HepG2 (cell line): ENCODE measurements around a stretch of chr15.

DNA sequence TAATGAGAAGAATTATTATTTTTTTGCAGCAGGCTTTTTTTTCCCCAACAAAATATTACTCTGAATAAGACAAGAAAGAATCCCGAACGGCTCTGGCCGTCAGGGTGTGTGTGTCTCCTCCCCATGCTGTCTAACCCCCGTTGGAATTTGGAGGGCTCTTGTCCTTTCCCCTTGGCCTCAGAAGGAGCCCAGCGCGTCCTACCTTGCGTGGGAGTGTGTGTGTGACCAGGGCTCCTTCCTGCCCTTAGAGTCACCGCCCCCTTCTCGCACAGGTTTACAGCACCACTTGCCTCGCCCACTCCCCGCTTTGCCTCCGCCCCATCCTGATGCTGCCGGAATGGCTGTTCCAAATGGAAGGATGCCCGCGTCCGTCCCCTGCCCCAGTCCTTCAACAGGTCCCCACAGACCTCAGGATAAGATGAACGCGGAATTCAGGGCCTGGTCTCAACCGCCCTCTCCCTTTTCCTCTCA, 514 bp upstream of the THSD4 start:
- RRBS, 2 experiments = no CpG with 5 or more reads among the region's 19 CpGs
CAGE:
- cytosol, long polyA minus RNA = no peak
- cytosol, long polyA plus RNA = no peak
- long polyA plus RNA = no peak
- nucleus, long polyA minus RNA = no peak
- nucleus, long polyA plus RNA = no peak

DNA sequence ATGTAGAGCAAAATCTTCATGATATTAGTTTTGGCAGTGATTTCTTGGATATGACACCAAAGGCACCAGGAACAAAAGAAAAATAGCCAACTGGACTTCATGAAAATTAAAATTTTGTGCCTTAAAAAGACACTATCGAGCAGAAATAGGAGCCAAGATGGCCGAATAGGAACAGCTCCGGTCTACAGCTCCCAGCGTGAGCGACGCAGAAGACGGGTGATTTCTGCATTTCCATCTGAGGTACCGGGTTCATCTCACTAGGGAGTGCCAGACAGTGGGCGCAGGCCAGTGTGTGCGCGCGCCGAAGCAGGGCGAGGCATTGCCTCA, 58.7 kb downstream of the THSD4 start:
- RRBS, 2 experiments = no CpG with 5 or more reads among the region's 14 CpGs
CAGE:
- cytosol, long polyA minus RNA = no peak
- cytosol, long polyA plus RNA = no peak
- long polyA plus RNA = no peak
- nucleus, long polyA minus RNA = no peak
- nucleus, long polyA plus RNA = no peak

- RRBS, 2 experiments = no CpG with 5 or more reads among the region's 7 CpGs
CAGE:
- cytosol, long polyA minus RNA = no peak
- cytosol, long polyA plus RNA = no peak
- long polyA plus RNA = no peak
- nucleus, long polyA minus RNA = no peak
- nucleus, long polyA plus RNA = no peak
These were observed 73.5 kb downstream of the THSD4 start for GRCh38 chr15:71188625-71189376.

DNA sequence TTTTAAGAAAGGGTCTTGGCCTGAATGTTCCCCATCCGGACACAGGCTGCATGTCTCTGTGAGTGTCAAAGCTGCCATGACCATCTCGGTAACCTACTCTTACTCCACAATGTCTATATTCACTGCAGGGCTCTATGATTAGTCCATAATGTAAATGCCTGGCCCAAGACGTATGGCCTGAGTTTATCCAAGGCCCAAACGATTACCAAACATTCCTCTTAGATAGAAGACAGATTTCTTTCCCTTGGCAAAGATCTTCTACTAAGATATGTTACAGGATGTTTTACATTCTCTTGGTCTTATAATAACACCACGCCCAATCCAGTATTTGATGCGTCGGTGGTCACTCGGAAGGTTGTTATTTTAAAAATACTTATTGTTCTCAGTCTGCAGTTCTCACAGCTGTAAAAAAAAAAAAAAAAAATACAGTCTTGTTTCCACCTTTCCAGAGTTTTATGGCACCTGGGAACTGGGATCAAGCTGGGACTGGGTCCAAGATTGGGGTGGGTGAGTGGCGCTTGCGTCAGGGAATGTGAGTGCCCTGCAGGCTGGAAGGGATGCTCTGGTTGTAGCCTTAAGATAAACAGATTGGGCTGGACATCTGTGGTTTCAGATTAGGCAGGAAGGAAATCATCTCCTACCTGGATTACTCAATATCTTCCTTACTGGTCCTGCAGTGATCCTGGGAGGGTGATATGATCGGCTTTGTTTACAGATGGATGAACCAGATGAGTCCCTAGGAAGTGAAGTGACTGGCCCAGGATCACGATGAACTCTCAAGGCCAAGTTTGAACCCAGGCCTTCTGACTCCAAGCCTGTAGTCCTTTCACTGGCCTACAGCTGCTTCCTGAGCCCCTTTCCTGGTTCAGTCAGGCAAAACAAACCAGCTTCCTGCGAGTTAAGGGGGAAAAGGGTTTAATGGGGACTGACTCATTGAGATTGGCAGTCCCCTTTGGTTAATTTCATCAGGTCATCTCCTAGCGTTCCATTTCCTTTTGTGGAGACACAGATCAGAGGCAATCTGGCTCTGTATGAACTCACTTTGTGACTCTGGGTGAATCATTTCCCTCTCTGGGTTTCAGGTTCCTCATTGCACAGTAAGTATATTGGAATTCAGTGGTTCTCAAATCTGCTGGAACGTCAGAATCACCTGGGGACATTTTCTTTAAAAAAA, 179.6 kb downstream of the THSD4 start:
- RRBS, 2 experiments = no CpG with 5 or more reads among the region's 15 CpGs
CAGE:
- cytosol, long polyA minus RNA = no peak
- cytosol, long polyA plus RNA = no peak
- long polyA plus RNA = no peak
- nucleus, long polyA minus RNA = no peak
- nucleus, long polyA plus RNA = no peak

GRCh38 chr15:71400466-71400674, 285.1 kb downstream of the THSD4 start:
- RRBS, 2 experiments = no CpG with 5 or more reads among the region's 3 CpGs
CAGE:
- cytosol, long polyA minus RNA = no peak
- cytosol, long polyA plus RNA = no peak
- long polyA plus RNA = no peak
- nucleus, long polyA minus RNA = no peak
- nucleus, long polyA plus RNA = no peak

GRCh38 chr15:71567112-71567805, 243.1 kb upstream of the NR2E3 start:
- RRBS, 2 experiments = no CpG with 5 or more reads among the region's 7 CpGs
CAGE:
- cytosol, long polyA minus RNA = no peak
- cytosol, long polyA plus RNA = no peak
- long polyA plus RNA = no peak
- nucleus, long polyA minus RNA = no peak
- nucleus, long polyA plus RNA = no peak

DNA sequence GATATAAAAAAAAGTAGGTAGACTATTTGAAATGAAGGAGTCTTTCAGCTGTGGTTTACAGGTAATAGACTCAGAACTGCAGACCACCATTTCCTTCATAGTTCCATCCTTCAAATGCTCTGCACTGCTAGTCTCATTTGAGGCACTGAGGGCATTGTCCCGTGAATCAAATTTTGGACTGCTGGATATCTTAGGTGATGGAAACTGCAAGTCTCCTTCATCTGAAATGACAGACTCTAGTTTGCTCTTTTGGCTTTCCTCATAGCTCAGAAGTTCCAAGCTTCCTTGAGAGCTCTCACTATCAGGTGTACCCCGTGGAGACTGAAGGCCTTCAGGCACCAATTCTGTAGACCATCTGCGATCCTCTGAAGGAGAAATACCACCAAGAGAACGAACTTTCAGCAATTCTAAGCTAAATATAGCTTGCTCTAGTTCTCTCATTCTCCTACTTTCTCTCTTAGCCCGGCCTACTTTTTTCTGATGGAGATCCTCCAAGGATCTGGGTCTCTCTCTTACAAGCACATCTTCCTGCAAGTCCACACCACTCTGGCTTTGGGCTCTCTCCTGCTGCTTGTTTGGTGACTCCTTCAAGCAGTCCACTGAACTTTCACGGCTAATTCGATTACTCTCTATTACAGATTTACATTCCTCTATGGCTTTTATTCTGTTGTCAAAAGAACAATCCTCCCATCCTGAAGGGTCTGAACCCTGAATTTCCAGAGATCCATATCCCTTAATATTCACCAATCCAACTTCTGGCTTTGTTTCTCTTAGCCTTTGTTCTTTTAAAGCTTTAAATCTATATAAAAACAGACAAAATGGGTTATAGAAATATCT, 88.1 kb downstream of the NR2E3 start:
- RRBS, 2 experiments = no CpG with 5 or more reads among the region's 7 CpGs
CAGE:
- cytosol, long polyA minus RNA = no peak
- cytosol, long polyA plus RNA = no peak
- long polyA plus RNA = no peak
- nucleus, long polyA minus RNA = no peak
- nucleus, long polyA plus RNA = no peak

- RRBS, 2 experiments = no CpG with 5 or more reads among the region's 9 CpGs
CAGE:
- cytosol, long polyA minus RNA = no peak
- cytosol, long polyA plus RNA = no peak
- long polyA plus RNA = no peak
- nucleus, long polyA minus RNA = no peak
- nucleus, long polyA plus RNA = no peak
These were observed 1.4 kb downstream of the MYO9A start for GRCh38 chr15:72116526-72117034.

DNA sequence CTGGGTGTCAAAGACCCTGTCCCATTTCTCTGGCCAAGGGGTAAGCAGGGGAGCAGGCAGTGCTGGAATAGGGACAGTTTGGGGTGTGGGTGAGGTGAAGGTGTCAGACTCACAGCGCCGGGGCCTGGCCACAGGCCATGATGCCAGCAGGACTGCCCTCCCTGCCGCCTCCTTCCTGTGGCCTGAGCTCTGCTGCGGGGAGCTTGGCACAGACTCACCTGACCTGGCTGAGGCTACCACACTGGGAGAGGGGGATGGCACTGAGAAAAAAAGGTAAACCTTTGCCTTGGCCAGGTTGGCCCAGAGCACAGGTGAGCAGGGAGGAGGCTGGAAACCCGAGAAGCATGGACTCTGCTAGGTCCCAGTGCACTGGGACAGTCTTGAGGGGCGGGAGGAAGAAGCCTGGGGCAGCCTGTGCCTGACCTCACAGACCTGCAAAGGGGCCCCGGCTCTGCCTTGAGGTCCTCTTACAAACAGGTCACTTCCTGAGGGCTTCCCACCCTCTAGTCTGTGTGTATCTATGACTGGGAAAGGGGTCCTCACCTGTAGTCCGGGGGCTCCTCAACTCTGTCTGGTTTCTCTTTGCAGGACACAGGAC, 28.2 kb downstream of the GRAMD2A start:
- RRBS, 2 experiments = 10 to 28% methylated on average over 1 to 2 of the region's 8 CpGs
CAGE:
- cytosol, long polyA minus RNA = no peak
- cytosol, long polyA plus RNA = no peak
- long polyA plus RNA = no peak
- nucleus, long polyA minus RNA = no peak
- nucleus, long polyA plus RNA = no peak

DNA sequence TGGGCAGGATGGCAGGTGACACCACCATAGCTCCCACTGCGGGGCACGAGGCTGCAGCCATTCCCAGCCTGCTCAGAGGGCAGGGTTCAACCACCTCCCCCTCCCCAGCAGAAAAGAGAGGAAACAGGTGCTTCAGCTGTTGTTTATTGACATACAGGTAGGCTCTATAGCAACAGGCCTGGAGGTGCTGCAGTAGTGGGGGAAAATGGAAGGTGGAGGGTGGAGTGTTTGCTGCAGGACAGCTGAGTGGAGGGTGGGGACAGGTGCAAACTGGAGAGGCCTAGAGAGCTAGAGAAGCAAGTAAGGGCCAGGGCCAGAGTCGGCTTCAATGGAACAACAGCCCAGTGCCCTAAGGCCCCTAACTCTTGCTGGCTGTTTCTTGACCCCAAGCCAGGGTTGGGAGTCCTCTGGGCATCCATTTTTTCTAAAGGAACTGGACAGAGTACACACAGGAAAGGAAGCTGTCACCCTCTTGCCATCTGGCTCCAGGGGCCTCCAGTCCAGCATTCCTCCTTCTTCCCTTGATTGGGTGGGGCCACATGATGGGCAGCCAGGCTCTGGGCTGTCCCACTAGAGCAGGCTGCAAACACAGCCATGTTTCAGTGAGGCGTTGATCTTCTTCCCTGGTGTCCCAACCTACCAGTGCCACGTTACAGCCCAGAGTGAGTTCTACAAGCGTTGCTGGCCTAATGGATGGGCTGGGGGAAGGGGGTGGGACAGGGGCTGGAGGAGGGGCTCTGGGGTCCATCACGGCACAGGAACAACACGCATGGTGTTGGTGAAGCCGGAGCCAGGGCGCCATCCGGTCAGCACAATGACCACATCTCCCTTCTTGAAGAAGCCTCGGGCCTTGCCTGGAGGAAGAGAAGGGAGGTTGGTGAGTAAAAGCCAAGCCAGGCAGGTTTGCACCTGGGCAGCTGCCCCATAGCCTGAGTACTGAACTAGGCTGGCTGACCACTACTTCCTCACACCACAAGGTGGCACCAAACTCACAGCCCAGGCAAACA, 1.6 kb upstream of the GRAMD2A start:
- RRBS, 2 experiments = no CpG with 5 or more reads among the region's 12 CpGs
CAGE:
- cytosol, long polyA minus RNA = no peak
- cytosol, long polyA plus RNA = start-site peak on the plus strand centred at position 166 of the sequence, 83 bp wide, 20 and 14 reads in 2 replicates
- long polyA plus RNA = no peak
- nucleus, long polyA minus RNA = no peak
- nucleus, long polyA plus RNA = no peak

DNA sequence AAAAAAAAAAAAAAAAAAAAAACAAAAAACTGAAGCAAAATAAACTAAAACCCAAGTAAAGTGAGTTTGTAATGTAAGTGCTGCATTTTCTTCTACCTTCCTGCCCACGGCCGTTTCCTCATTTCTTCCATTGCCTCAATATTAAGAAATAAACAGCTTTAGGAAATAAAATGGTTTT, 3.3 kb downstream of the PKM start:
- RRBS, 2 experiments = no CpG with 5 or more reads among the region's 2 CpGs
CAGE:
- cytosol, long polyA minus RNA = no peak
- cytosol, long polyA plus RNA = no peak
- long polyA plus RNA = no peak
- nucleus, long polyA minus RNA = no peak
- nucleus, long polyA plus RNA = no peak

GRCh38 chr15:72368861-72369339, 6.9 kb downstream of the HEXA start:
- RRBS, 2 experiments = no CpG with 5 or more reads among the region's 2 CpGs
CAGE:
- cytosol, long polyA minus RNA = no peak
- cytosol, long polyA plus RNA = no peak
- long polyA plus RNA = no peak
- nucleus, long polyA minus RNA = no peak
- nucleus, long polyA plus RNA = no peak

- RRBS, 2 experiments = no CpG with 5 or more reads among the region's 1 CpG
CAGE:
- cytosol, long polyA minus RNA = no peak
- cytosol, long polyA plus RNA = no peak
- long polyA plus RNA = no peak
- nucleus, long polyA minus RNA = no peak
- nucleus, long polyA plus RNA = no peak
These were observed 21.1 kb downstream of the ARIH1 start for GRCh38 chr15:72495390-72495530.

- RRBS, 2 experiments = no CpG with 5 or more reads among the region's 4 CpGs
CAGE:
- cytosol, long polyA minus RNA = no peak
- cytosol, long polyA plus RNA = no peak
- long polyA plus RNA = no peak
- nucleus, long polyA minus RNA = no peak
- nucleus, long polyA plus RNA = no peak
These were observed 22.6 kb downstream of the ARIH1 start for GRCh38 chr15:72496407-72497369.

DNA sequence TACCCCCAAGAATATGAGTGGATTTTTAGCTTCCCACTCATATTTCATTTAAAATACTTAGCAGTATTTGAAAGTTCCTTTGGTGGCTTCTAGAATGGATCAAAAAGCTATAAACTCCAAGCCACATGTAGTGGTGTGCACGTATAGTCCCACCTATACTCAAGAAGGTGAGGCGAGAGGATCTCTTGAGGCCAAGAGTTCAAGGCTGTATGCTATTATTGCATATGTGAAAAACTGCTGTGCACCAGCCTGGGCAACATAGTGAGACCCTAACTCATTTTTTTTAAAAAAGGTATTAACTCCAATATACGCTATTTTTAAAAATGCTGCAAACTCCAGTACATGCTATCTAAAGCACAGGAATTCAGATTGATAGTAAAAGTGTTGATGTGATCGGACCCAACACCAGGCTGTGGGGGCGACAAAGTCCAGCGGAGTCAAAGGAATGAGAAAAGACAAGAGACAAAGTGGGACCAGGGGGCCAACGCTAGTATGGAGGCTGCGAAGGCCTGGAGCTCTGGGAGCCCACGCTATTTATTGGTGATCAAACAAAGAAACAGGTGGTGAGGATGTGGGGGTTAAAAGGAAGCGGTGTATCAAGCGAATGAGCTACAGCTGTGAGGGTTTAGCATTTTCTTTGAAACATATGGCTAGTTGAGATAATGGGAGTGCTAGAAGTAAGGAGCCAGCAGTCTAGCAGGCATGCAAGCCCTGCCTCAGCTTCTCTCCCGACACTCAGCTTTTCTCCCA, 66.6 kb downstream of the ARIH1 start:
- RRBS, 2 experiments = no CpG with 5 or more reads among the region's 12 CpGs
CAGE:
- cytosol, long polyA minus RNA = no peak
- cytosol, long polyA plus RNA = no peak
- long polyA plus RNA = no peak
- nucleus, long polyA minus RNA = start-site peak on the plus strand centred at position 65 of the sequence, 85 bp wide, 5 reads
- nucleus, long polyA plus RNA = no peak

- RRBS, 2 experiments = no CpG with 5 or more reads among the region's 2 CpGs
CAGE:
- cytosol, long polyA minus RNA = no peak
- cytosol, long polyA plus RNA = no peak
- long polyA plus RNA = no peak
- nucleus, long polyA minus RNA = no peak
- nucleus, long polyA plus RNA = no peak
These were observed 73.9 kb downstream of the ARIH1 start for GRCh38 chr15:72548044-72548499.

DNA sequence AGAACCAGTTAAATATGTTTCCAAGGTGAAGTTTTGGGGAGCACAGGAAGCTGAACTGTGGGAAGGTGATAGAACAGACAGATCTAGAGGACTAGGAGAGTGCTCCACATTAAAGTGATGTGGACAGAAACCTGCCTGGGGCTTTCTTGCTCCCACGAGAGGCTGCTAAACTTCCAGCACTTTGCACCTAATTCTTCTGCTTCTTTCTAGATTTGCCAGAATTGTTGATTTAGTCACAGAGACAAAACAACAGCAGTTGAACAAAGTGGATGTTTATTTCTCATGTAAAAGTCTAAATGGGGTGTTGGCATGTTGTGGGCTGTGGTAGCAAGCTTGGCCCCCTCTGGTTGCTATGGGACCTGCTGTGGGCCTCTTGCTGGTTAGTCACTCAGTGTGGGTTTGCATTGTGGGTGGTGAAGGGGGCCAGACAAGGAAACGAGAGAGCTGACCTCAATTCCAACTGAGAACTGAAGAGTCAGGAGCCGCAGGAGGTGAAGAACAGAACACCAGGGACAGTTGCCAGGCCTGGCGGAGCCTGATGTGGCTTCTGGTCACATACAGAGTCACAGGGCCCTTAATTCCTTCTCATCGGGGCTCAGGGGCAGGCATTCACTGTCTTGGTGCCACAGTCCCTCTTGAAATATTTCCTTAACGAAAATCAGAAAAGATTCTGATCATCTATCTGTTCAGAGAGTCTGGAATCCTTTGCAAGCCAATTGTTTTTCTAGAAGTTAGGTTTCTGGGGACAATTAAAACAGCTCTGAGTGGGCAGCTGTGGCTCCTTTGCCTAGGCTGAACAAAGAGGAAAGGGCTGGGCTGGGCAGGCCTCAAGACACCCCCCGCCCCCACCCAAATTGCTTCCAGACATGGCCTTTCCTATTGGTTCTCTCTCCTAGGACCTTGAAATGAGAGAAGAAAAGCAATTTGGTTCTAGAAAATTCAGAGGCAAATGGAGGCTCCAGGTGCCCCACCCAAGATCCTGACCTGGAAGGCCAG, 1.9 kb upstream of the ADPGK start:
- RRBS, 2 experiments = no CpG with 5 or more reads among the region's 7 CpGs
CAGE:
- cytosol, long polyA minus RNA = no peak
- cytosol, long polyA plus RNA = no peak
- long polyA plus RNA = no peak
- nucleus, long polyA minus RNA = no peak
- nucleus, long polyA plus RNA = no peak

DNA sequence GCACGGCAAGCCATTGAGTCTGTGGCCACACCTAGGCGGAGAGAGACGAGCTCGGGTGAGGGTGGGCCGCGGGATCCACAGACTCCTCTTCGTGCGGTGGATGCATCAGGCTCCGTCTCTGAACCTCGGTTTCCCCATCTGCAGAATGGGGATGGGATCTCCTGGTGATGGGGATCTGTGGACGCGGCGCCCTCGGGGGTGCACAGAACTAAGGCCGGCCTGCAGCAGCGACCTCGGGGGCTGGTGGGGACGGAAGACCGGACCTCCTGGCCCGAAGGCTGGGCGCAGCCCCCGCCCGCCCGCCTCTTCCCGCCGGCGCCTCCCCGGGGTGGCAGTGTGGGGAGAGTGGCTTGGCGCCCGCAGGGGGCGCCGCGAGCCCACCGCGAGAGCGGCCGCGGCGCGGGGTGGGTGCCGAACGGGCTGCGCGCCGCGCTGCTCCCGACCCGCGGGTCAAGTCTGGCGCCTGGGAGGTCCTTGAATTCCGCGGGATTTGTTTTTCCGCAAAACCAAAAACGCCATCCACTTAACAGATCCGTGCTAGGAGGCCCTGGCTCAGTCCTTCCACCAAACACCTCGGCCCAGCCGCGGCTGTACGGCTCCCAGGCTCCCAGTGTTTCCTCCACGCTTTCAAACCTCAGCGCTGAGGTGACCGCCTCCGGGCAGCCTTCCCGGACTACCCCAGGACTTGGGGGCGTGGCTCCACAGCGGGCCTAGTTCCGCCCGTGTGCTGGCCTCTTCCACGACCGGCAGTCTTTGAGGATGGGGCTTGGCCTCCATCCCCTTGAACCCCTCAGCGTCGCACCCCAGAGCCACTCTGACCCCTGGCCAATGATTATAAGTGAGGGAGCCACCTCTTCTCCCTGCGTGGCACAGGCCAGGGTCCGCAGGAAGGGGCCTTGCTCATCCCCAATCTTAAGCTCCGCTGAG, 13.3 kb upstream of the ADPGK start:
- RRBS, 2 experiments = 1 to 2% methylated on average over 18 of the region's 75 CpGs
CAGE:
- cytosol, long polyA minus RNA = no peak
- cytosol, long polyA plus RNA = no peak
- long polyA plus RNA = no peak
- nucleus, long polyA minus RNA = no peak
- nucleus, long polyA plus RNA = no peak

DNA sequence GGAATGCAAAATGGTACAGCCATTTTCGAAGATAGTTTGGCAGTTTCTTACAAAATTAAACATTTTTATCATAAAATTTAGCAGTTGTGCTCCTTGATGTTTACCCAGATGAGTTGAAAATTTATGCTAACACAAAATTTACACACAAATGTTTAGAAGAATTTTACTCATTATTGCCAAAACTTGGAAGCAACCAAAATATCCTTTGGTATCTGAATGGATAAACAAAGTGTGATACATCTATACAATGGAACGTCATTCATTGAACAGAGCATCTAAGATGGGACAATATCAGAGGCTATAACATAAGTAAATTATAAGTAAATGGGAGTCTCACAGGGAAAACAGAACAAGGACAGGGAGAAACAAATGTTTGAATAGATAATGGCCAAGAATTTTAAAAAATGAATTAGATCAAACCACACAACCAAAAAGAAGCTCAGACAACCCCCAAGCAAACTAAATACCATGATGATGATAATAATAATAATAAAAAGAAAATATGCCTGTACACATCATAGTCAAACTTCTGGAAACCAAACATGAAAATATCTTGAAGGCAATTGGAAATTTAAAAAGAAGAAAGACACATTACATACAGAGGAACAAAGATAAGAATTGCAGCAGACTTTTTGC, 133.4 kb downstream of the NEO1 start:
- RRBS, 2 experiments = no CpG with 5 or more reads among the region's 2 CpGs
CAGE:
- cytosol, long polyA minus RNA = no peak
- cytosol, long polyA plus RNA = no peak
- long polyA plus RNA = no peak
- nucleus, long polyA minus RNA = no peak
- nucleus, long polyA plus RNA = no peak

DNA sequence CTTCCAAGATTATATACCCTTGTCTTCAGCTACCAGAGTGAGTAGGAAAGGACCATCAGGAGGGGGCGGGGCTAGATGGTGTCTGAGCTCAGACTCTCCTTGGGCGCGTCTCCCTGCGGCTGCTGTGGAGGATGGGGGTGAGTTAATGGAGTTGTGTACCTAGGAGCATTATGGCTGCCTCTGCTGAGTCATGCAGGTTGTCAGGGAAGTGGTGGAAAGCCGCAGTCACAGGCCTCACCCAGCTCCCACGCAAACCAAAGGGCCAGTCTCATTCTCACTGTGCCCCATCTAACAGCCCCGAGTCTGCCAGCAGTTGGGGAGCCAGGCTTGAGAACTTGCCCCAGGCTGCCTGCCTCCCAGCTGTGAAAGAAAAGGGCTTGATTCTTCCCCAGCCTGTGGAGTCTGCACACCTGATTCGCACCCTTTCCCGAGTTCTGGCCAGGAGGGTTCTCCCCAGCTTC, 143.4 kb downstream of the HCN4 start:
- RRBS, 2 experiments = no CpG with 5 or more reads among the region's 9 CpGs
CAGE:
- cytosol, long polyA minus RNA = no peak
- cytosol, long polyA plus RNA = no peak
- long polyA plus RNA = no peak
- nucleus, long polyA minus RNA = no peak
- nucleus, long polyA plus RNA = no peak